ENCODE data around the genes ELAPOR2, ABCB1 and SRI.

DNA sequence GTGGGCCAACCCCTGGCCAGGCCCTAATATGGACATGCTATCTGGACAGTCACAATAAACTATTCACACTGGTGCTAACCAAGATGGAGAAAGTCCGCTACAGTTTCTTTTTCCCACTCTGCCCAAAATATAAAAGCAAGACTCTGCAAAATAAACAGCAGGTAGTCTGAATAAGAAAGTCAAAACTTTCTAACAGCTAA is 83.9 kb downstream of the ELAPOR2 start:
- PRO-cap = no peak

- PRO-cap = bidirectional peak, plus-strand start at chr7:87059846, minus-strand start at chr7:87059645
These were observed at the start of gene ELAPOR2 for GRCh38 chr7:87059467-87060331. ELAPOR2 (minus strand) TSS chr7:87059654.

GRCh38 chr7:87218661-87219412 is 695 bp downstream of the TMEM243 start:
- PRO-cap = bidirectional peak, plus-strand start at chr7:87219100, minus-strand start at chr7:87218919; bidirectional peak, plus-strand start at chr7:87219358, minus-strand start at chr7:87219148

- PRO-cap = no peak
These were observed 1.0 kb upstream of the CROT start for GRCh38 chr7:87344528-87344766.

DNA sequence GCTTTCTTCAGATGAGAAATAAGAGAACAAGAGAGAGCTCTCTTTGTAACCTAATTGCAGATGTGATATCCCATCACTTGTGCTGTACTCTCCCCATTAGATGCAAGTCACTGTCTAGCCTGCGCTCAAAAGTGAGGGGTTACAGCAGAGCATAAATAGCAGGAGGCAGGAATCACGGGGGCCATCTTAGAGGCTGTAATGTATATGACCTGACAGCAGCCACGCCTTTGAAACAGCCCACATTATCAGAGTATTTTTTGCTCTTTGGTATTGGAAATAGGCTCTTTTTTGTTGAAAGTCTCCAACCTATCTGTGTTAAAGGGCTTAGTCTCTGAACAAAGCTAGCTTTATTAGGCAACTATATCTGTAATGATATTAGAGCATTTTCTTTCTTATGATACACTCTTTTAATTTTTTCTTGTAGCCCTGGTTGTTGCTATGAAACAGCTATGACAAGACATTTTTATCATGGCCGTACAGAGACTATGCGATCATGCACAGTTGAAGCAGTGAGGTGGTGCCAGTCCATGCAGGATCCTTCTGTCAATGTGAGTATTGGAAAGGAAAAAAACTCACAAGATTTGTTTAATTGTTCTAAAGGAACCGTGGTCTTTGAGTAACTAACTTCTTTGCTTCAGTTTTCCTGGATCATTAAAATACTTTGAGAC is 45.8 kb downstream of the CROT start:
- PRO-cap = no peak

DNA sequence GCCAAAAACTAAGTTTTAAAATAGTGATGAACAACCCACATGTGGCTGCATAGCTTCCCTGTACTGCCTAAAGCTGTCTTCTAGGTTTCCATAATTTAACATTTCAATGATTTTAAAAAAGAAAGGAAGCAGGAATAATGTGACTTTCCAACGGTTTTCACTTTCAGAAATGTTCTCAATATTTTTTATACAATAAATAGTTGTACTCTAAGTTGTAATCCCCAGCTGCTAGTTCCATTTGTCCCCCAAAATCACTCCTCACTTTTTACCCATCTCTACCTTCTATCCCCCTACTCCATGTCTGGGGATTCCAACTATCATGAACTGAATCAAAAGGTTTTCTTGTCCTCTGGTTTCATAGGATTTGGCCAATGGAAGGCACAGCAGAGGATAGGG is 64.9 kb downstream of the CROT start:
- PRO-cap = no peak

DNA sequence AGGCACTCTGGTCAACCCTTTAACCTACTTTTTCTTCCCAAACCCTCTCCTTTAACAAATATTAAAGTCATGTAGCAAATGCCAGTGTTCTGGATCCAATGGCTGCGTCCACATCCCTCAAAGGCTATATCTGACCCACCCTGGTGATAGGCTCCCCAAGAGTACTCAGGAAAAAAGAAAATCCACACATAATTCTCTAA is 25.4 kb downstream of the ABCB4 start:
- PRO-cap = no peak

DNA sequence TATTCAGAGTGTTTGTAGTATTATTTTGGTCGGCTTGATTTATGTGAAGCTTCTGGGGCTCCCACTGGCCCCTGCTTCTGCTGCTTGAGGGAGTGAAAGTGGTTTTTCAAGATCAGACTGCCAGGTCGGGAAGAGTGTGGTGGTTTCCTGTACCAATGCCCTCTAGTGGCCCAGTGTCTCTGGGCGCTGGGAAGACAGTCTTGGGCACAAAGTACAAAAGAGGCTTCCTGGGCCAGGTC is 36.5 kb downstream of the ABCB1 start:
- PRO-cap = no peak

GRCh38 chr7:87600753-87601144 is at the start of gene ABCB1:
ABCB1 (minus strand) TSS chr7:87600884.
- PRO-cap = bidirectional peak, plus-strand start at chr7:87601081, minus-strand start at chr7:87600880

DNA sequence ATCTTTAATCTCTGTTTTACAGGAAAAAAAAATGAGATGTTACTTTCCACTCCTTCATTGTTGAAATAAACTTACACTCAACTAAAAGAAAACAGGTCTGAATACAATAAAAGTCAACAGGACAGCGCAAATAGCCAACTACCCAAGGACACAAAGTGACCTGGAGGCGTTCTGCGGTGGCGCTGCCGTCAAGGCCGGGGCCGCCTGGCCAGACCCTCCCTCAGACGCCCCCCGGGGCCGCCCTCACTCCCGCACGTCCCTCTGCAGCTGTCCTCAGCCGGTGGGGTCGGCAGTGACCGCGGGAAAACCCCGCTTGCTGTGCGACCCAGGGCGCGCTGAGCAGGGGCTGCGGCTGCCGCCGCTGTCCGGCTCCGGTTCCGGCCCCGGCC is 547 bp downstream of the SLC25A40 start:
- PRO-cap = no peak

DNA sequence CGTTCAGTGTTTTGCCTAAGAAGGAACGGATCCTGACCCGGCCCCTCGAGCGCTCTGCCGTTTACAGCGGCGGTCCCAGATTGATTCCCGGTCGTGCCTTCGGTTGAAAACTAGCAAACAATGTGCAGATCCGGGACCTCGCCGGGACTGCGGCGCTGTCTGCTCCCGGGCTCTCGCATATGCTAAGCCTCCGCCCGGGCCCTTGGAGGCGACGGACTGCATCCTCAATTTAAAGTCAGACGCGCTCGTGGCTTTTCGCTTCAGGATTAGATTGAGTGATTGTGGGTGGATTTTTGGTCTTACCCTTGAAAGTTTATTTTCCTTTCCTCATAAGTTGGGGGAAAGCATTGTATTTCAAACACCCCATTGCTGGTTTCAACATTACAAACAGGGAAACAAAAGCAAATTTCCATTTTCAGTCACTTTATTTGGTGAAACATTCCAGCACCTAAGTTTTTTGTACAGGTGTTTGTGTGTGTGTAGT is 670 bp downstream of the DBF4 start:
- PRO-cap = unidirectional peak, minus-strand start at position 181 of the sequence

- PRO-cap = no peak
These were observed 741 bp downstream of the ADAM22 start for GRCh38 chr7:87934630-87935353.

- PRO-cap = no peak
These were observed 454 bp downstream of the SRI start for GRCh38 chr7:88219218-88219950.

DNA sequence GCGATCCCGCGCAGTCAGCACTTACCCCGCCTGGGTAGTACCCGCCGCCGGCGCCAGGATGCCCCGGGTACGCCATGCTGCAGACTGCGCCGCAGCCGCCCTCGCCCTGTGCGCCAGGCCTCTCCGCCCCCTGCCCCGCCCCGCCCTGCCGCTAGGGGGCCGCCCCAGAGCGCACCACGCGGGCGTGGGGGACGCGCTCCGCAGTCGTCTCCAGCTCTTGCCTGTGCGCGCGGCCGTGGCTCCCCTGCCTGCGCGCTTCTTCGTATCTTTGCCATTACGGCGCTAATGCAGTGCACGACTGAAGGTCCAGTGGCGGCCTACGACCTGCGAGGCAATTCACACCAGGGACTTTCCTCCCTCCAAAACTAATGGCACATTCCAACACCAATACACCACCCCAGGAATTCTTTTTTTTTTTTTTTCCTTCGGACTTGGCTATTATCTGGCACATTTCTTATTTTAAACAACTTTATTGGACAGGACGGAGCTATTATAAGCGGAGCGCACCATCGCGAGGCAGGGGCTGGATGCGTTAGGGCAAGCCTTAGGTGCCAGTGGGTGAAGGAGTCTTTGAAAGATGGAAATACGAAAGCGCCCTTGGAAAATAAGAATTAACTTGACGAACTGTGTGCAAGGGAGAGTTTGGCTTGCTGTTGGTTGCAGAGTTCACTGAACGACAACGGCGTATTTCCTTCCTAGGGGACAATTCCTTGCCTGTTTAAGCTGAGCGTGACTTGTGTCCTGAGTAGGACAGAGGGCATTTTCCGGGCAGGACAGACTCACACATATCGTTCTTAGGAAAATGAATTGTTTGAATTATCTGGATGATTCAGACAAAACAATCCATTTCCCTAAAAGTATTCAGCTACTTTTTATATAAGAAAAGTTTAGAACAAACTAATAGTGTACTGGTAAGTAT is at the start of gene SRI:
SRI (minus strand) TSS at position 88 of the 919 bp plus-strand sequence.
- PRO-cap = bidirectional peak, plus-strand start at position 203 of the sequence, minus-strand start at position 86 of the sequence; unidirectional peak, plus-strand start at position 466 of the sequence; unidirectional peak, plus-strand start at position 753 of the sequence

DNA sequence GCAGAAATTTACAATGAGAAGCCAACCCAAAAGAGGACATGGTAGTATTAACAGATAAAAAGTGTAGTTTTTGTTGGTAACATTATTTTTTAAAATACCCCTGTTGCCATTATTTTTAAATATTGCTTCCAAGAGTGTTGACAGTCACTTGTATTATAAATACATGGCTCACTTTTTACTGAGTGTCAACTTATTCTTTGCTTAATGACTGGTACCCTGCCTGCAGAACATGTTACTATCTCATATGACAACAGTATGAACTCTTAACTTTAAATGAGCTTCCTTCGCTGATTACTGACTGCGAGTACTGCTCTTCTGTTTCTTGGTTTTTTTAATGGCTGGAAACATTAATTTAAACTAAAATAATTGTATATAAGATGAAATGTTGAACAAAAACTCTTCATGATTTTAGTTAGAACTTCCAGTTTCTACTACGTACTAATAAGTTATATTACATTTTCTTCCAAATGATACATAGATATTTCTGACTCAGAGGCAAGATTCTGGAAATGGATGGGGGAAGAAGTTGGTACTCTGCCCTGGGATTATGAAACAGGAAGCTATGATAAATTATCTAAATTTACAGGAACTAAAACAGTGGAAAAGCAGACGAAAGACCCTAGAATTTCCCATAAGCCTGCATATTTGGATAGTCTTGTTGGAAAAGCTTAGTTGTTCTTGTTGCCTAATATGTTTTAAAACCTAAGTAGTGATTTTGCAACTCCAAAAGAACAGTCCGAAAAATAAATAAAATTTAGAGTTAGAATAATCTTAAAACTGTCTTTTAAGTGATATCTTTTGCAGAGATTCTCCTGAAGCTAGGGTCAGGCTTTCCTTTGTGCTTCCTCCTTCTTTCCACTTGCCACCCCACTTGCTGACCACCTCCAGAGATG is 21.7 kb downstream of the CFAP69 start:
- PRO-cap = no peak

DNA sequence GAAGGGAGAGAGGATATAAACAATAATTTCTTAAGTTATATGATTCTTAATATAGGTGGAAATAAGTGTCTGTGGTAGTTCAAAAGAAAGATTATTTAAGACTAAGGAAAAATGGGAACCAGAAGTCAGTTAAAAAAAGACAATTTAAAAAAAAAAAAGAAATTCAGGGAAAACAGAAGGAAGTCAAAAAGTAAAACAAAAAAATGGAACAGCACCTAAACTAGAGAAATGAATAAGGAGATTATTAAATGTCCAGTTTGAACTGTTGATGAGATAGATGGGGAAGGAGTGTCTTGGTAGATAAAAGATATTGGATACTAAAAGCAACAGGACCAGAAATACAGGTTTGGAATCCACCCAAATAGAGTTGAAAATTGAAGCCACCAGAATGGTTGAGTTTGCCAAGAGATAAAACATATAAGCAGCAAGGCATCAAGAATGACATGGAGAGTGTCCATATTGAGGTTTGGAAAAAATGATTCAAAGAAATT is 24.0 kb downstream of the CFAP69 start:
- PRO-cap = no peak

- PRO-cap = unidirectional peak, plus-strand start at chr7:90595217; unidirectional peak, plus-strand start at chr7:90595259
These were observed 1.3 kb upstream of the CDK14 start for GRCh38 chr7:90594688-90595423.

GRCh38 chr7:91082135-91082436 is 182.1 kb upstream of the FZD1 start:
- PRO-cap = no peak

DNA sequence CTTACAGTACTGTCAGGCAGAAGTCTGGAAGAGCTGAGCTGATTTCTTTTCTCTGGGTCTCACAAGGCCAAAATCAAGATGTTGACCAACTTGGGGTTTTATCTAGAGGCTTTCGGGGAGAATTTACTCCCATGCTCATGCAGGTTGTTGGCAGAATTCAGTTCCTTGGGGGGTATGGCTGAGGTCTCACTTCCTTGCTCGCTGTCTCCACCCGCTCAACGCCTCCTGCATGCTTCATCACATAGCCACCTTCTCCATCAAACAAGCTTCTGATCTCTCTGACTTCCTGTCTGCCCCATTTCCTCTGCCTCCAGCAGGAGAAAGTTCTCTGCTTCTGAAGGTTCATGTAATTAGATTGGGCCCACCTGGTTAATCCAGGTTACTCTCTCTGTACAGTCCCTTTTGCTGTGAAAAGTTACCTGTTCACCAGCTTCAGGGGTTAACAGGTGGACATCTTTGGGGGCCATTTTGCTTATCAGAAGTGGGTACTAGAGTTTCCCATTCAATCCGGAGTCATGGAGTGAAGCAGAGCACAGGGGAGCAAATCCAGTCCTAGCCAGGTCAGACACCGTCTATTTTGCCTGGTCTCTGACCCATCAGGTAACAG is 179.0 kb upstream of the FZD1 start:
- PRO-cap = no peak

- PRO-cap = no peak
These were observed 908 bp upstream of the FZD1 start for GRCh38 chr7:91263390-91263659.